Renal cortical epithelial cell (primary cell): ENCODE results near the gene GSX1.

DNA sequence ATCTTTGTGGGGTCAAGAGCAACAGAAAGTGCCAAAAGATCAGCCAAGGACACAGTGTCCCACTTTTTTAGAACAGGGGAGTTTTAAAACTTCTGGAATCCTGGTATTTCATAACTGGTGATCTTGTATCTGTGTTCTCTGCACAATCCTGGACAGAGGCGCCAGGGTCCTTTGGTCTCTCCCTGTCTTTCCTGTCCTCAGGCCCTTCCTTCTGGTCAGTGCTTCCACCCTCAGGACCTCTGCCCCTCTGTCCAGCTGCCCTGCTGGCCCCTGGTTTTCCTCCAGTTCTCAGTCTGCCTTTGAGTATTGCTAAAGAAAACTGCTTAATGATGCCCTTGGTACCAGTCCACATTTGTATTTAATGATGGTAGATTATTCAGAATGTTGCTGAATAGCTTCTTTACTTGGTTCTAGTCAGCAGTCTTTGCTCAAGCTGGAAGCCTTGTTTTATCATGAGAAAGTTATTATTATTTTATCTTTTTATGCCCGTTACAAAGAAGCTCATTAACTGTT lies 47.4 kb downstream of the WASF3 start:
- RRBS: no CpG with 5 or more reads among the region's 2 CpGs

- RRBS: no CpG with 5 or more reads among the region's 7 CpGs
Measured at GRCh38 chr13:26784711-26785283, 24.2 kb upstream of the GPR12 start.

GRCh38 chr13:26954635-26955509 lies 194.3 kb upstream of the GPR12 start:
- RRBS: no CpG with 5 or more reads among the region's 13 CpGs

- RRBS: no CpG with 5 or more reads among the region's 5 CpGs
Measured at GRCh38 chr13:26978107-26978465, 193.5 kb downstream of the USP12 start.

- RRBS: 41% methylated on average over 1 of the region's 3 CpGs
Measured at GRCh38 chr13:27018365-27018644, 153.3 kb downstream of the USP12 start.

DNA sequence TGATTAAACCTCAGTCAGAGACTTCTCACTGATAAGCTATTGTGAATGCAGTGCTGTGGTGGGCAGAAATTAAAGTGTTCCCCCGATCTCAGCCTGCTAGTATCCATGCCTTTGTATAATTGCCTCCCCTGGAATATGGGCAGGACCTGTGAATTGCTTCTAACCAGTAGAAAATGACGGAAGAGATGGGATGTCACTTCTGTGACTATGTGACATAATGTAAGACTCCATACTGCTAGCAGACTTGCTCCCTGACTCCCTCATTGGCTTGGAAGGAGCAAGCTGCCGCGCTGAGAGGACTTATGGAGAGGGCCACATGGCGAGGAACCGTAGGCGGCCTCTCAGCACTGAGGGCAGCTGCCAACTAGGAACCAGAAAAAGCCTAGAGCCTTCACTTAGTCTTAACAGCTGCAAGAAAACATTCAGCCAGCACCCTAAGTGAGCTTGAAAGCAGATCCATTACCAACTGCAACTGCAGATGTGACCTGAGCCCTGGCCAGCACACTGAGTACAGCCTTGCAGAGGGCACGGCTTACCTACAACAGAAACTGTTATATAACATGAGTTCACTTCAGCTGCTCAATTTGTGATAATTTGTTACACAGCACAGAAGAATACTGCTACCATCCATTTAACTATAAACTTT lies 33.9 kb downstream of the USP12 start:
- RRBS: no CpG with 5 or more reads among the region's 8 CpGs

- RRBS: no CpG with 5 or more reads among the region's 7 CpGs
Measured at GRCh38 chr13:27142444-27142924, 29.1 kb downstream of the USP12 start.

GRCh38 chr13:27170269-27171156 lies 1.1 kb downstream of the USP12 start:
- RRBS: 3% methylated on average over 13 of the region's 43 CpGs

DNA sequence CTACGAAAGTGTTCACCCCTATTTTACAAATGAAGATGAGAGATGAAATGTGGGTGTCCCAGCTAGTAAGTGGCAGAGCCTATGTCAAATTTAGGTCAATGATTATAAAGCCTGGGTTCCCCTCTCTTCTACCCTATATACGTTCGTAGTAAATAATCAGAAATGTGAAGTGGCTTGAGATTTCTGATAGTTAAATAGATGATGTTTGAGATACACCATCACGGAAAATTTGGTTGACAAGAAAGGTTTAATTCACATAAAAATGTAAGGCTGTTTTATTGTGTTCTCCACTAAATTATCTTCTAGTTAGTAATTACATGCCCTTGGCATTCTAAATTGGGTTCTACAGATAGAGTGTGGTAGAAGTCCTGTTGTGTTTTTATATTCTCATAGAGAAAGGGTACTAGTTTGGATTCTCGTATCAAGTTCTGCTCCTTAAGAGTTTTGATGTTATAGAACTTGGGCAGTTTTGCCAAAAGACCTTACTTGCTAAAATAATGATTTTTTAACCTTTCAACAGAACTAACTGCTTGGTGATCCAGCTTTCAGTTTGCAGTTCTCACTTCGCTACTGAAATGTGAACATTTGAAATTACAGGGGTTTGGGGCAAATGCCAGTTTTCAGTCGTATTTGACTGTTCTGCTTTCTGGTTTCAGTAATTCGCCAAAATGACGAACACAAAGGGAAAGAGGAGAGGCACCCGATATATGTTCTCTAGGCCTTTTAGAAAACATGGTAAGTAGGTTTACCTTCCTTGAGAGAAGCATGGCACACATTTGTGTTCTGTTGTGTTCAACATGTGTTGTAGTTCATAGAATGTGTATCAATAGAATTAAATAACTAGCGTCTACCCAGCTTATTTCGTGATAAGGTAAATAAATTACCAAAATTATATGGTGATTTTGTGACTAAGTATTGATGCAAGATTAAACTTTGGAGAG lies 2.0 kb downstream of the RPL21 start:
- RRBS: no CpG with 5 or more reads among the region's 12 CpGs

DNA sequence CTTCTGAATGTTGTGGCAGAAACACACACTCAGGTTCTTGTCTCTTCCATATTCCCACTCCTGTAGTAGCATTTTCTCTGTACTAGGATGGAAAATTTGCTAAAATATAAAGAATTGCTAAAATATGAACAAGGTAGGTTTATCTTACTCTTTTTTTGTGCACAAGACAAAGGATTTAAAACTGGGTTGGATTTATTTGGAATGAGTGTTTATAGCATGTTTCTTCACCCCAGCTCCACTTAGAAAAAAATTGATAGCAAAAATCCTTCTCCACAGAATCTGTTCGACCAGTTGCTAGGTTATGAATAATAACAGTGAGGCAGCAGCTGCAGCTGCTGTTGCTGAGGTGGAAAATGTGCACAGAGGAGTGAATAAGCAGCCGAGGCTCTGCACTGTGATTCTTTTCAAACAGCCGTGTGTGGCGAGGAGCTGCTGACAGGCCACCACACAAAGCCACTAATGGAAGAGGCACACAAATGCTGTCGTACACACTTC lies 6.6 kb upstream of the RASL11A start:
- RRBS: no CpG with 5 or more reads among the region's 5 CpGs

DNA sequence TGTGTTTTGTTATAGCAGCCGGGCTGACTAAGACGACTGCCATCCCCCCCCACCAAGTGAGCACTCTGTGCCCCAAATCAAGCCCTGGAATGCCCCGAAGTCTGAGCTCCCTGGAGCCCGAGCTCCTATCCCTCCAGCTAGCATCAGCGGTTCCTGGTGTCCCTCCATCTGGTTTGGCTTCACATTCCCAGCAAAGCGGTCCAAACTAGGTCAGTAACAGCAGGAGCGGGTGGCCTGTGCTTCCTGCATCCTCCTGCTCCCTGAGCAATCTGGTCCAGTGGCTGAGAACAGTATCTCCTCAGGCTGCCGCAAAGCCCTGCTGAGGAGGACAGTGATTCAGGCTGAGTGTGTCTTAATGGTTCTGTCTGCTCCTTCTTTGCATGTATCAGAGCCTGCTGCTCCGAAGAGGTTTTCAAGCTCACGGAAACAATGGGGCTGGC lies 25.8 kb downstream of the RASL11A start:
- RRBS: no CpG with 5 or more reads among the region's 10 CpGs

DNA sequence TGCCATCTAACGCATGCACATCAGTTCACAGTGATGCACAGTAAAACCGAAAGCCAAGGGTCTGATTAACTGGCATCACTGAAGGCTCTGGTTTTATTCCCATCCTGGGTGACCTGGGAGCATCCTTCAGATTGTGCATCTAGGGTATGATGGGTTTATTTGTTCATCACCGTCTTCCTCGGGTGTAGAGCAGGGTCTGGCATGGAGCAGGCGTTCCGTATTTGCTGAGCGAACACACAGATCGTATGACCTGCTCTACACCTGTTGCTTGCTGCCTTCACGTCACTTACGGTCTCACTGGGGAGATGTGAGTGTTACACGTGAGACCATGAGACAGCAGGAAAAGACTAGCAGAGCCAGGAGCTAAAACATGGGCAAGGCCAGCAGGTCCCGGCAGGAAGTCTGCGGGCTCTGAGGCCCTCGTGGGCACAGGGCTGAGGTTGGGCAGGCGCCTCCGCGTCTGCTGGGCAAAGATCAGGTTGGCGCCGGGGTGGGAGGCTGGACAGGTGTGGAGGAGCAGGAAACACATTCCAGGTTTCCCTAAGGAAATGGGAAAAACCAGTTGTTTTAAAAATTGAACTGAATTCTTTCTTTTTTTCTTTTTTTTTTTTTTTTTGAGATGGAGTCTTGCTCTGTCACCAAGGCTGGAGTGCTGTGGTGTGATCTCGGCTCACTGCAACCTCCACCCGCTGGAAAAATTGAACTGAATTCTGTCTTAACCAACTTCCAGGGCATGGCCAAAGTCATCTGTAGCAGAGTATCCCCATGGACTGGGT lies 19.7 kb upstream of the GTF3A start:
- RRBS: 75% methylated on average over 7 of the region's 21 CpGs

DNA sequence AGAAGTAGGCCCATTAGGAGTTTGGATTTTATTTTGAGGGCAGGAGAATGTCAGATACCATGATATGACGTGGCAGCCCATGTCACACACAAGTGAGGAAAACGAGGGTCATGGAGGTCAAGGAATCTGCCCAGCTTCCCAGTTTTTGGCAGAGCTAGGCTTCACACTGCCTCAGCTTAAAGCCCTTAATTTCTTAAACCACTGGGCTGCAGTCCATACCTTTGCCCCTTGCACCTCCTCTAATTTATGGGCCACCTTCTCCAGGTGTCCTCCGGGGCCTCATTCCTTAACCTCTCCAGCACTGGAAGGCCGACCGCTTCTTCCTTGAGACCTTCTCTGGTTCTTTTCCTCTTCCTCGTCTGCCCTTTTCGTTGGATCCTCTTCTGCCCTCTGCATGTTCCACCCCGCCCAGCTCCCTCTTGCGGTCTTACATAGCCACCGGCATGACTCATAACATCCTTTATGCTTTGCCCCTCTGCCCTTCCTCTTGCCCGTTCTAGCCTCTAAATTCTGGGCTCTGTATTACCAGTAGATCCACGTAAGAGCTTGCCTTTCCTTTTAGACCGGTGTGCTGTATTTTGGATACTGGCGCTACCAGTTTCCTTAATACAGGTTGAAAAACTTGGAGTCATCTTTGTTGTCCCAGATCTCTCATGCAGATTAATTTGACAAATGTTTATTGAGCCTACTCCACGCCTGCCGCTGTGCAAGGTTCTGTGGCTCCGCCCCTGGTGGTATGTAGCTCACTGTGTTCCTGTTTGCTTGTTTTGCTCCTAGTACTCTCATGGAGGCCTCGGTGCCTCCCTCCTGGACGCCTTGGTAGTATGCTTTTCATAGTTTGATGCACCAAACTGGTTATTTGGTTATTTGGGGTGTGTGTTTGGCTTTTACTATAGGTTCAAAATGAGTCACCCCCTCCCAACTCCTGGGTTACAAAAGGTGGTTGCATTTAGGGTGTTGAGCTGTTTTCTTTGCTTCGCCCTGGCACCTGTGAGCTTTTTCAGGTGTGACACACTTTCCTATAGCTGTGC lies 1.5 kb downstream of the GTF3A start:
- RRBS: no CpG with 5 or more reads among the region's 20 CpGs

DNA sequence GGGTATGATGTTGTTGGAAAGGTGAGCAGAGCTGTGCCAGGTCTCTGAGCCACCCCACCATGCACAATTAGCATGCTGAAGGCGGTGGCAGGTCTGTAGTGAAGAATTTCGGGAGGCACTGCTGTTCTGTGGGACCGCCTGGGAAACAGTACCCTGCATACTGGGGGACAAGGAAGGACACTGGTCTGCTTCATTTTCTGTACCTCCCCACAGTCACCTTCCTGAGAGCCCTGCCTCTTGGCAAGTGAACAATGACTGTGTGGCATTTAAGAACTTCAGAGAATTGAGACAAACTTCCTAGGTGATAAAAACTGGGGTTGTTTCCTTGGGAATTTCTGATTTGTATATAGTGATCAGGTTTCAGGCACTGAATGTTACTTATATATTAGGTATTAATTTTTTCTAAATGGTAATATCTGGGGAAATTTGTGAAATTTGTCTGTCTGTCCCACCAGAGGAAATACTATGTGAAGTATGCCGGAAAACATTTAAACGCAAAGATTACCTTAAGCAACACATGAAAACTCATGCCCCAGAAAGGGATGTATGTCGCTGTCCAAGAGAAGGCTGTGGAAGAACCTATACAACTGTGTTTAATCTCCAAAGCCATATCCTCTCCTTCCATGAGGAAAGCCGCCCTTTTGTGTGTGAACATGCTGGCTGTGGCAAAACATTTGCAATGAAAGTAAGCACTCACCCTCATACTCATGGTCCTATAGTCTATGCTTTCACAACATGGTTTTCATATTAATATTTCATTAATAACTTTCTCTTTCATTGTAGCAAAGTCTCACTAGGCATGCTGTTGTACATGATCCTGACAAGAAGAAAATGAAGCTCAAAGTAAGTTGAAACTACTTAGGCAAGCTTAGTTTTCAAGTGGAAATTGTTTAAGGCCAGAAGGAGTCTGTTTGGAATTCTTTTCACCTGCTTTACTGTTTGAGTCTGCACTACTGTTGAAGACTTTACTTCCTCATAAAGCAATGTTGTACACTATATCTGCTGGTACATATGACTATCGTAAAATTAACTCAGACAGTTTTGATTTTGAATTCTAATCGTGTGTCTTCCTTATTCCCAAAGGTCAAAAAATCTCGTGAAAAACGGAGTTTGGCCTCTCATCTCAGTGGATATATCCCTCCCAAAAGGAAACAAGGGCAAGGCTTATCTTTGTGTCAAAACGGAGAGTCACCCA lies 10.3 kb downstream of the GTF3A start:
- RRBS: no CpG with 5 or more reads among the region's 12 CpGs

DNA sequence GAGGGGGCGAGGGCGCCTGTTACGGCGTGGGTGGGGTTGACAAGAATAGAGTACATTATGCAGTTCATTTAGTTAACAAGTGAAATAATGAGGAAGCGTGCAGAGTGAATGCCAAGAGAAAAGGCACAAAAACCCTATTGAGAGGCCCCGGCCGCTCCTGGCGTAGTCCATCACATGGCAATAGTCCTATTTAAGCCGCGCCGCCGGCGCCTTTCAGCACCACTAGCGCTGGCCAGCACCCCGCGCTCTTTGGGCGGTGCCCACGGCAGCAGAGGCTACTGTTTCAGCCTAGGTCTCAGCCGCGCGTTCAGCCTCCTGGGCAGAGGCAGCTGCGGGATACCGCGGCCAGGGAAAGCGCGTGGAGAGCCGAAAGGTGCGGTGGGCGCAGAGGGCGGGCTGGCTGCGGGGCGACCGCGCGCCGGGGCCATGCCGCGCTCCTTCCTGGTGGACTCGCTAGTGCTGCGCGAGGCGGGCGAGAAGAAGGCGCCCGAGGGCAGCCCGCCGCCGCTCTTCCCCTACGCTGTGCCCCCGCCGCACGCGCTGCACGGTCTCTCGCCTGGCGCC lies at the start of gene GSX1:
TSS of gene GSX1 (plus strand) at position 219 of the 564 bp plus-strand sequence.
- RRBS: 3% methylated on average over 7 of the region's 56 CpGs

DNA sequence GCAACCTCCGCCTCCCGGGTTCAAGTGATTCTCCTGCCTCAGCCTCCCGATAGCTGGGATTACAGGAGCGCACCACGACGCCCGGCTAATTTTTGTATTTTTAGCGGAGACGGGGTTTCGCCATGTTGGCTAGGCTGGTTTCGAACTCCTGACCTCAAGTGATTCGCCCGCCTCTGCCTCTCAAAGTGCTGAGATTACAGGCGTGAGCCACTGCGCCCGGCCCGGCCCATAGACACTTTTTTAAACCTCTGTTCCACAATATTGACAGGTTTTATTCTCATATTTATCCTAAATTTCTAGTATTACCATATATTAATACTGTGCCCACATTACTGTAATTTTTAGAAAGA lies 9.3 kb downstream of the CDX2 start:
- RRBS: no CpG with 5 or more reads among the region's 17 CpGs

- RRBS: 2% methylated on average over 23 of the region's 123 CpGs
Measured at GRCh38 chr13:27977785-27978933, 9.0 kb upstream of the CDX2 start.

GRCh38 chr13:28047839-28048100 lies 52.6 kb downstream of the FLT3 start:
- RRBS: no CpG with 5 or more reads among the region's 2 CpGs

- RRBS: no CpG with 5 or more reads among the region's 10 CpGs
Measured at GRCh38 chr13:28136714-28137486, 1.4 kb upstream of the PAN3 start.

DNA sequence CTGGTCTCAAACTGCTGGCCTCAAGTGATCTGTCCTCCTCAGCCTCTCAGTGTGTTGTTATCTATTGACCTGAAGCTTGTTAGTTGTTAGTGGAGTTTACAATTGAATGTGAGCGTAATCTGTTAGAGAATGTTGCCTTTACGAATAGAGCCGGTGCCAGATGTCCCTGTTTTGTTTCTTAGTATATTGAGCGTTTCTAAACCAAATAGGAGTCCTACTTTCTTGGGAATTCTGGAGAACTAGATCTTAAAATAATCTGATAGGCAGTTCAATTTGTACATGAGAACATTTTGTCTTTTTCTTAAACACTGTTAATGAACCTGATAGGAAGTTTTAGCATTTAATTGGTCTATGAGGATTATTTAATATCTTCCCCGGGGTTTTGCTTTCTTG lies 1.8 kb downstream of the PAN3 start:
- RRBS: no CpG with 5 or more reads among the region's 5 CpGs